Cardiac ventricle fibroblast (primary cell): ENCODE data around the genes GPRIN1 and DBN1.

DNA sequence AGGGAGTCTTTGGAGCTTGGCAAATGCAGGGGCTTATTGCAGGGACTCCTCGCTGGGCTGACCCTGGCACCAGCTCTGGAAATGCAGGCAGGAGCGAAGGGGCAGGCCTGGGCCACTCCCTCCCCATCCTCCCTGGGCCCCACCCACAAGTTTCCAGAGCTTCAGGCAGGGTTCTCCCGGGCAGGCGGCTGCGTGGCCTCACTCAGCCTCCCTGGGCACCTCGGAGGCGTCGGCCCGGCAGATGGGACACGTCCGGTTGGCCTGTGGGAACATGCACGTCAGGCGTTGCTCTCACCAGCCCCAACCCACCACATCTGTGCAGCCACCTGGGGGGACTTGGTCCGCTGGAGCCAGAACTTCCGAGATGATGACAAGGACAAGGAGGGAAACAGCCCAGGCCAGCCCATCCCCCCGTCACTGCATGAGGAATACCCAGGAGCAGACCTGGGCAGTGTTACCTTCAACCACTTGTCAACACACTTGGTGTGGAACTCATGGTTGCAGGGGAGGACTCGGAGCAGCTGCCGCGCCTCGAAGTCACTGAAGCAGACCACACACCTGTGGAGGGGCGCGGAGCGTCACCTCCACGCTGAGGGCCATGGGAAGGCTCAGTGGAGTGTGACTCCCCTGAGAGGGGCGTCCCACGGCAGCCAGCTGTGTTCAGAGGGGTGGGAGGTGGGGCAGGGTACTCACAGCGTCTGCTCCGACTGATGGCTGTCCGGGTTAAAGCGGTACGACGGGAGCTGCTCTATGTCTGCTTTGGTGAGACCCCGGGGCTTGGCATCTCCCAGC lies 8.2 kb downstream of the RNF44 start:
- RAMPAGE, long total RNA = no peak

DNA sequence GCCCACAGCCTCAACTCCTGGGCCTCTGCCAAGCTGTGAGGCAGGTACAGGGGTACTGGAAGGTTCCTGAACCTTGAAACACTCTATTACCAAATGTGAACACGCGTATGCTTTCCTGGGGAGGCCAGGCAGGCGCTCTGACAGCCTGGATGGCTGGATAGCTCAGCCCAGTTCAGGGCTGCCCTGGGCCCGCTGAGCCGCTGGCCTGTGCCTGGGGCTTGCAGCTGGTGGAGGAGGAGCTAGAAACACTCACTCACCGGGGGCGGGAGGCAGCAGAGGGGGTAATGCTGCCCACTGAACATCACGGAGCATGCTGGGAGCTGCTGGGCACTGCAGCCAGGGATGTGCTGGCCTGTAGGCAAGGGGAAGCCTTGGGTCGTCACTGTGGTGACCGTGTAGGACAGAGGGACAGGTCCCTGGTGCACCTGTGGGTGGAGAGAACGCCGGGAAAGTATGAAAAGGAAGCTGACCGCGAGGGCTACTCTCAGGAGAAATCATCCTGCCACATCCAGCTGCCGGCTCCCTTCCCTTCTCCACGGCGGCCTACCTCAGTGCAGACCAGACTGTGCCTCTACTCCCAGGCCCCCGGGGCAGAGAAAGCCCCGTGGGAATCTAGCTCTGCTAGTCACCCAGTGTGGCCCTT lies 5.9 kb downstream of the RNF44 start:
- RAMPAGE, long total RNA = no peak

- RAMPAGE, long total RNA = no peak
Measured at GRCh38 chr5:176537674-176538017, 444 bp upstream of the RNF44 start.

- RAMPAGE, long total RNA = no peak
Measured at GRCh38 chr5:176538018-176538301, 758 bp upstream of the RNF44 start.

DNA sequence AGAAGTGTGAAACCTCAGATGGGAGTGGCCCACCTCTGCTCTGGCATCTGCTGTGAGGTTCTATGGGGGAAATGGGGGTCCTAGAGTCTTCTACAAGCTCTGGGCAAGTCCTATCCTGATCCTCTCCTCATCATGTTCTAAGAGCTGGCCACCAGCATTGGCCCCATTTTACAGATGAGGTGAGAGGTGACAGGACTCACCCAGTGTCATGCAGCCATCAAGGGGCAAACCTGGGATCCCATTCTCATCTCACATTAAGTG lies 3.9 kb upstream of the RNF44 start:
- RAMPAGE, long total RNA = no peak

DNA sequence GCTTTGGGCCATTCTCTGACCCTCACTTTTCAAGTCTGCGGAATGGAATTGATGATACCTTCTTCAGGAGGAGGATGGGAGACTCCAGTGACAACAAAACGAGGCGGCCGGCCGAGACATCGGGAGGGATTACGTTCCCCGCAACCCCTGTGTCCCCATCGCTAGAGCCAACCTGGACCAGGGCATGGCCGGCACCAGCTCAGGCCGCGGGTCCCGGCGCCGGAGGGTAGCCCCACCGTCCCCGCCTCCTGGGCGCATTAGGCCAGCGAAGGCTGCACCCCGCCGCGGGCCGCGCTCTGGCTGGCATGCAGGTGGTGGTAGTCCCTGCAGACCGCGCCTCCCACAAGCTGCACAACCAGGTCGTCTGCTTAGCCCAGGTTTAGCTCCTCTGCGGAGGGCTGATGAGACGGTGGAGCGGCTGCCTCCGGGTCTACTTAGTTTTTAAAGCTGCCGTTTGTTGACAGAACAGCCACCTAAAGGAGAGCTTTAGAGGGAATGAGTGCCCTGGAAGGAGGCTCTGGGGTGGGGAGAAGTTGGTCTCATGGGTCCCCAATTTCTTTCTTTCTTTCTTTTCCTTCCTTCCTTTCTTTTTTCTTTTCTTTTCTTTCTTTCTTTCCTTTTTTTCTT lies 5.3 kb upstream of the CDHR2 start:
- RAMPAGE, long total RNA = no peak

DNA sequence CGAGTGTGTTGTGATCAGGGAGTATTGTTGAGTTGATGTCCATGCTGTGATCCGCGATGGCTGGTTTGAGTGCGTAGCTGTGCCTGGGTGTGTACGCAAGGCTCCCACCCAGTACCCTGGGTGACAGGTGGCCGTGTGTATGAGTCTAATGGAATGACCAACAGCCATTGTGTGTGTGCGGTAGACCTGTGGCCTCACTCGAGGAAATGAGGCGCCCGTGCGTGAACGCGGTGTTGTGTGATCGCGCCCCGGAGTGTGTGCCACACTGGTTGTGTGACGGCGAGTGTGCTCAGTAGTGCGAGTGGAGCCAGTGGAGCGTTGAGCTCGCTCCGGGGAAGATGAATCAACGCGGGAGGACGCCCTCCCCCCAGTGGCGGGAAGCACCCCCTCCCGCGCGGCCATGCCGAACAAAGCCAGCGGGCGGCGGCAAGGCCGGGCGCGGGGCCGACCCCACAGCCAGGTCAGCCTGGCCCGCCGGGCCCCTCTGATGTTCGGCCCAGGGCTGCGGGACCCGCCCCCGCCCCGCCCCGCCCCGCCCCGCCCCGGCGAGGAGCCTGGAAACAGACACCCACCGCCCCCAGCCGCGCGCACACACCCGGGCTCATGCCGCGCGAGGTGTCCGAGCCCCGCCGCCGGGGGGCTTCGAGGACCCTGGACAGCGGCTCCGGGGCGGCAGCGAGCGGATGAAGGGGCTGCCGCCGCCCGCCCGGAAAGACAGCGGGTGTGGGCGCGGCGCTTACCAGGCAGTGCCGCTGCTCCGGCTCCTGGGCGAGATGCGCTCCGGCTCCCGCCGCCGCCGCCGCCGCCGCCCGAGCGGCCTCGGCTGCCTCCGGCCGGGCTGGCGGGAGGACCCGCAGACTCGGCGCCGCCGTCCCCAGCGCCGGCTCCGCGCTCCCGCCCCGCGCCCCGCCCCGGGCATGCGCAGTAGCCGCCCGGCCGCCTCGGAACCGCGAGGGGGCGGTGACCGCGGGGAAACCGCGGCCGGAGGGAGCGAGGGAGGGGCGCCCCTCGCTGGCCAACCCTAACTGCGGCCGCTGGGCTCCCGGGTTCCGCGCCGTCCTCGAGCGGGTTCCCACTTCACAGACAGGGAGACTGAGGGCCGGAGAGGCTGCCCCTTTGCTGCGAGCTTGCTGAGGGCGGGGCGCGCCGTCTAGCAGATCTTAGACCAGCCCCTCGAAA lies at the start of gene GPRIN1:
Gene GPRIN1 (minus strand): TSS at position 898 of the 1,179 bp plus-strand sequence.
- RAMPAGE, long total RNA = no peak

DNA sequence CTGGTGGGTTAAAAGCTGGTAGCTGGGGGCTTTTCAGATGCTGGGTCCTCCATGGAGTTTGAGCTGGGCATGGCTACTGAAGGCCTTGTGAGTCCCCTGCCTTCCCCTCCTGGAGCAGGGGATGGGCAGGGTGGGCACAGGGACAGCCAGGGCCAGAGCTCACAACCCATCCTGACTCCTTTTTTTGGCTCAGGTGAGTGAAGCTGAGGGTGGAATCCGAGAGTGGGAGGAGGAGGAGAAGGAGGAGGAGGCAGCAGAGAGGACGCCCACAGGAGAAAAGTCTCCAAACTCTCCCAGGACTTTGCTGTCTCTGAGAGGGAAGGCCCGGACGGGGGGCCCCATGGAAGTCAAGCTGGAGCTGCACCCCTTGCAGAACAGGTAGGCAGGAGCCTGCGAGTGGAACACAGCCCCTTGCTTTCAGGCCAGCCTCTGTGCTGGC lies 4.4 kb upstream of the TSPAN17 start:
- RAMPAGE, long total RNA = no peak

- RAMPAGE, long total RNA = no peak
Measured at GRCh38 chr5:176817485-176817847, 7.1 kb downstream of the UNC5A start.

- RAMPAGE, long total RNA = no peak
Measured at GRCh38 chr5:176862062-176862968, 36.8 kb downstream of the HK3 start.

- RAMPAGE, long total RNA = no peak
Measured at GRCh38 chr5:177005498-177006187, 936 bp downstream of the UIMC1 start.

DNA sequence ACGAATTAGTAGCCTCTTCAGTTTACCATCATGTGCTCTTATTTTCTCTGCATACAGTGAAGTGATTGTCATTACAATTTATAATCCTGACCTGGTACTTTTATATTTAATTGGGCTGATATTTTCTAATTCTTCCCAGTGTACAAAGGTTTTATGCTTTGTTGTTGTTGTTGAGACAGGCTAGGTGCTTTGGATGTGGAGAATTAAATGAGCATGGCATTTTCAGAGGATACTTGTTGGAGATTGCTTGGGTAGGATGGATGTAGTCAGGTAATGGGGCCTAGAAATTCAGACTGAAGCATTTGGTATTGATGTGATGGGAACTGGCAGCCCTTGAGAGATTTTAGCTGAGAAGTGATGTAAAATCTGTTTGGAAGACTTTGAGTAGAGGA lies 6.5 kb downstream of the NSD1 start:
- RAMPAGE, long total RNA = no peak

DNA sequence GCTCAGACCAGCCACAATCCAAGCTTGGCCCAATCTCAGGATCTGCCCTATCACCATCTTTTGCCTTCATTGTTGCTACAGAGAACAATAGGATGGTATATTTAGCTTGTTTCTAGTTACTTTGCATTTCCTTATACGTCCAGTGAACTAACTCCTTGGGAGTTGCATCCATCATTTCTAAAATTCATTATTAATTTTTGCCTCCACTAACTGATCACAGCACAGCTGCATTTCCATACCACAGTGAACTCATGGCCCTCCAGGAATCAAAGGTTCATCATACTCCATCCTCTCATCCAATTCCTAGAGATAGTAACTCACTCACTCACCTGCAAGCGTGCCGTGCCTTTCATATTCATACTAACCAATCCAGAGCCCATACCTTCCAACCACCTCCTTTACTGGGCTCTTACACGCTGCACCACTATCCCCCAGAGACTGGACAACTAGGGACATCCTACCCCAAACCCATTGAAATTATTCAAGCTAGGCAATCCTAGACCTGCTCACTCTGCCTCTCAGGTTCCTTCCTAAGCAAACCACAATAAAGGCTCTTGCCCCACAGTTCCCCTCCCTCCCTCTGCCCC lies 7.9 kb upstream of the MXD3 start:
- RAMPAGE, long total RNA = no peak

DNA sequence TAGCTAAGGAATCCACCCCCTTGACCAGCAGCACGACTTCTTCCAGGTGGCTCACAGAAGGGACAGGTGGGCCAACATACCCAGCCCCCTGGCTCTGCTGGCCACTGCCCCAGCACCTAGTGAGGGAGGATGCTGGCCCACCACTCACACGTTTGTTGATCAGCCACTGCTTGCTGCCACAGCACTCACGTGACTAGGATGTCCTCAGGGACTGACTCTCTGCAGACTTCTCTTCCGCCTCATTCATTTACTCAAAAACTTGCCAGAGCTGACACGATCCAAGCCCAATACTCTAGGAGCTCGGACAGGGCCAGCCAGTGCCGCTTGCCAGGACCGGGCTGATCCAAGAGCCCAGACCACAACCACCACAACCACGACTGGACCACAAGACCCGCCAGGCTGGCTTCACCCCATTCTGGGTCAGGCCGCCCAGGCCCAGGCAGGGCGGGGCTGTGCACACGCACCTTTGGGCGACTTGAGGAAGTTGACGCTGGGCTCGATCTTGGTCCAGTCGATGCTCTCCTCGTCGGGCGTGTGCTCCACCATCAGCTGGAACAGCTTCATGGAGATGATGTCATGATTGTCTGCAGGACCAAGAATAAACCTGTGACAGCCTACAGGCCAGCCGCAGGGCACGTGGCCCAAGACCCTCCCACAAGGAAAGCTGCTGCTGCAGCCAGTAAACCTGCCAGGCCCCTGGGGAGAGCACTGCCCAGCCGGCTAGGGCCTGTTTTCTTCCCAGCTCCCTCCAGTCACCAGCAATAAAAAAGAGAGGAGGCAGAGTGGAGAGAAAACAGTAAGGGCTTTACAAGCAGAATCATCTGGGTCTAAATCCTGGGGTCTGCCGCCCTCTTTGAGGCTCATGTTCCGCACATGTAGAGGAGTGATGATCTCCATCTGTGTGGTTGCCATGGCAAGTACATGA lies 17.4 kb downstream of the LMAN2 start:
- RAMPAGE, long total RNA = no peak

DNA sequence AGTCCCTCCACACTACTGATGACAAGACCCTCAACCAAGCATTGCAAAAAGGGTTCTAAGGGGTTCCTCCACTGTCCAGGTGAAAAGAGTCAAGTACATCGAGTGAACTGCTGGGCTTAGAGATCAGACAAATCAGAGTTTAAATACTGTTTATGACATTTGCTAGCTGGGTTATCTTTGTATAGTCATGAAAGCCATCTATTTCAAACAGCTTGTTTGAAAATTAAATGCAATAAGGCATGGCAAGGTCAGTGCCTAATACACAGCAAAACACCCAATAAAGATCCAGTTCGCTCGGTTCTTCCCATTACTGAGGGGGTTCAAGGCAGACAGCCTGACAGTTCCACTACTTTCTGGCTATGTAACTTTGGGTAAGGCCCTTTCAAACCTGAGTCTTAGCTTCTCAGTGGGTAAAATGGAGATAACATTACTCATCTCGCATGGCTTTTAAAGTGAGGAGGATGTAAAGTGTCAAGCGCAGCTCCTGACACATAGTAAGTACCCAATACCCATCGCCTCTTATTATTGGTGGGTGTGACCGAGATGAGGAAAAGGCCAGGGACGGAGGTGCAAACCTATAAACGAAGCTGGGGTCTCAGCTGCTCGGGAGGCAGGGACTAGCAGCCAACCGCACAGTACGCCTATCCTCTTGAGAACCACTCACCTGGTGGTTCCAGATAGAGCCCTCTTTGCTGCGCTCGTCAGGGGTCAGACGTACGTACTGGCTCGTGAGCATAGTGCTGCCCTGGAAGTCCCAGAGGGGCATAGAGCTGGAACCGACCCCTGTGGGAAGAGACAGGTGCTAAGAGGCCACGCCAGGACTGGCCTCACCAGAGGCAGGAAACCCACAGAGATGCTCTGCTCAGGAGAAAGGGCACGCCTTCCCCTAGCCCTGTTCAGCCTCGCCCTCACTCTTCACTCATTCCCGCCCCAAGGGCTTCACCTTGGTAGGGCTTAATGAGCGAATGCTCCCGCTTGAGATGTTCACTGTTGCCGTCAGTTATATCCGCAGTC lies 652 bp downstream of the LMAN2 start:
- RAMPAGE, long total RNA = no peak

DNA sequence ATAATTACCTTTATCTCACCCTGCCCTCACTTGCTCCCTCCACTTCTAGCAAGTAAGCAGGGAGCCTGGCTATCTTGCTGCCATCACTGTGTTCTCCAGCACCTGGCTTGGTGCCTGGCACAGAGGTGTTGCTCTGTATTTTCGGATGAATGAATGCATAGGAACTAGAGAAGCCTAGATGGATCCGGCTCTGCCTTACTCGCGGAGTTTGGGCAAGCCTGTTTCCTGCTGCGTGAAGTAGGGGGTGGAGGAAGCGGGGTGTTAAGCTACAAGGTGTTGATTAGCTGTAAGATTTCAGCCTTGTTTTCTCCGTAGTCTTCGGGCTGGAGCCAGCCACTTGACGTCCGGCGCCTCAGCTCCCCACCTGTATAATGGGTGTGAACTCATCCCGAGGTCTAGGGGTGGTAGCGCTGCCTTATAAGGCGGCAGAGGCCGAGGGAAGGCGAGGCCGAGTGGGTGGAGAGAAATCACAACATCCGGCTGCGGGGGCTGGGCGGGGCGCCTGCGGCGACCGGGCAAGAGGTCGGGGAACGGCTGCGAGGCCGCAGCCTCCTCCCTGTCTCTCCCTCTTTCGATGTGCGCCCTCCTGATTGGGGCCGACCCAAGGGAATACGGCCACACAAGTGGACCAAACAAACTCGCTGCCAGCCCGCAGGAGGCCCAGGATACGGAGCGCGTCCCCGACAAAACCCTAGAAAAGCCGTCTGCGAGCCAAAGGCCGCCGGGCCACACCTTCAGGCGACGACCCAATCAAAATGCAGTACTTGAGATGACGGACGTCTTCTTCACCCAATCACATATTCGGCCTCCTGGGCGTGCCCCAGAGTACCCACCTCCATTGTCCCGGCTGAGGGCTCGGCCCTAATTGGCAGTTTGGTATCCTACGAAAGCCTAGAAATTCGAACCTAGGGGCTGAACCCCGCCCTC lies 668 bp upstream of the GRK6 start:
- RAMPAGE, long total RNA = no peak

DNA sequence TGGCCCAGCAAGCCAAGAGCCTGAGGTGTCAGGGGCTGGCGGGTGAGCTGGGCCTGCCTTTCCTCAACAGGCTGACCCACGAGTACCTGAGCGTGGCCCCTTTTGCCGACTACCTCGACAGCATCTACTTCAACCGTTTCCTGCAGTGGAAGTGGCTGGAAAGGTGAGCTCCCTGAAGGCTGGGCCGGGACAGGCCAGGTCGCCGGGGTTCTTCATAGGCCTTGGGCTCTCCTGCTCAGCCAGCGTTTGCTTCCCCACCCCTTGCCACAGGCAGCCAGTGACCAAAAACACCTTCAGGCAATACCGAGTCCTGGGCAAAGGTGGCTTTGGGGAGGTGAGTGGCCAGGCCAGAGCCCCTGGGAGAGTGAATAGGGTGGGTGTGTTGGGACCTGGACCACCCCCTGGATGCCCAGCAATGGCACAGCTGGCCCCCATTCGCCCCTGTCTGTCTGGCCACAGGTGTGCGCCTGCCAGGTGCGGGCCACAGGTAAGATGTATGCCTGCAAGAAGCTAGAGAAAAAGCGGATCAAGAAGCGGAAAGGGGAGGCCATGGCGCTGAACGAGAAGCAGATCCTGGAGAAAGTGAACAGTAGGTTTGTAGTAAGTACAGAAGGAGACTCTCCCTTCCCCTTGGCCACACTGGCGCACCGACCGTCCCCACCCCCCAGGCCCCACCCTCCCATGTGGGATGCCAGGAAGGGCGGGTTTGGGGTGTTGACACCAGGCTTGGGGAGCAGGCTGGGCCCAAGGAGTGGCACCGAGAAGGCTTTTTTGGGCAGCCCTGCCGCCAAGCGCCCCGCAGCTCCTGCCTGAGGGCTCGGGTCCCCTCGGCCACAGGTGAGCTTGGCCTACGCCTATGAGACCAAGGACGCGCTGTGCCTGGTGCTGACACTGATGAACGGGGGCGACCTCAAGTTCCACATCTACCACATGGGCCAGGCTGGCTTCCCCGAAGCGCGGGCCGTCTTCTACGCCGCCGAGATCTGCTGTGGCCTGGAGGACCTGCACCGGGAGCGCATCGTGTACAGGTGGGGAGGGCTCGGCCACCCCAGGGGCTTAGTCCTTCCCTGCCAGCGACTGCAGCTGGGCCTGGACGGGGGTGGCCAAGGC lies 7.0 kb downstream of the GRK6 start:
- RAMPAGE, long total RNA = no peak

DNA sequence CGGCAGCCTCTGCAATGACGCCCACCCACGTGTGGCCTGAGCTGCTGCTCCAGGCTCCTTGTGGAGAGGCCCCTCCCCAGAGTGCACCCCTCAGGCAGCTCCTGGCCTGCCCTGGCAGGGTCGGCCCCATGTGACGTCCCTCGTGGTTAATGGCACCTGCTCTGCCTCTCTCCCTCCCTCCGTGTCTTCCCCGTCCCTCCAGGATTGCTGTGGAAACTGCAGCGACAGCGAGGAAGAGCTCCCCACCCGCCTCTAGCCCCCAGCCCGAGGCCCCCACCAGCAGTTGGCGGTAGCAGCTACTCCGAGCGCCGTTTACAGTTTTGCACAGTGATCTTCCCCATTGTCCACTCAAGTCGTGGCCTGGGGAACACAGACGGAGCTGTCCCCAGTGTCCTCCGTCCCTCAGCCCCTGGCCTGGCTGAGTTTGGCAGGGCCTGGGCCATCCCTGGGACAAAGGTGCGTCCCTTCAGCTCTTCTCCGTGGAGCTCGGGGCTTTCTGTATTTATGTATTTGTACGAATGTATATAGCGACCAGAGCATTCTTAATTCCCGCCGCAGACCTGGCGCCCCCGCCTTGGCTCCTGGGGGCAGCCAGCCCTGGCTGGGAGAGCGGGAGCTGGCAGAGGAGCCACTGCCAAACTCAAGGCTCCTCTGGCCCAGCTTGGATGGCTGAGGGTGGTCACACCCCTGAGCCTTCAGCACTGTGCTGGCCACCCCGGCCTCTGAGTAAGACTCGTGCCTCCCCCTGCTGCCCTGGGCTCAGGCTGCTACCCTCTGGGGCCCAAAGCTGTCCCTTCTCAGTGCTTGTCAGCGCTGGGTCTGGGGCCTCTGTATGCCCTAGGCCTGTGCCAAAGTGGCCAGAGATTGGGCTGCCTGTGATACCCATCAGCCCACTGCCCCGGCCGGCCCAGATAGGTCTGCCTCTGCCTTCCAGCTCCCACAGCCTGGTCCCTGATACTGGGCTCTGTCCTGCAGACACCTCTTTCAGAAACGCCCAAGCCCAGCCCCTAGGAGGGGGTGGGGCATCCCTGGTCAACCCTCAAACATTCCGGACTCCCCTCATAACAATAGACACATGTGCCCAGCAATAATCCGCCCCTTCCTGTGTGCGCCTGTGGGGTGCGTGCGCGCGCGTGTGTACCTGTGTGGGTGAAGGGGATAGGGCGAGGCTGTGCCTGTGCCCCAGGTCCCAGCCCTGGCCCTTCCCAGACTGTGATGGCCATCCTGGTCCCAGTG lies 4.7 kb upstream of the PRR7 start:
- RAMPAGE, long total RNA = no peak

DNA sequence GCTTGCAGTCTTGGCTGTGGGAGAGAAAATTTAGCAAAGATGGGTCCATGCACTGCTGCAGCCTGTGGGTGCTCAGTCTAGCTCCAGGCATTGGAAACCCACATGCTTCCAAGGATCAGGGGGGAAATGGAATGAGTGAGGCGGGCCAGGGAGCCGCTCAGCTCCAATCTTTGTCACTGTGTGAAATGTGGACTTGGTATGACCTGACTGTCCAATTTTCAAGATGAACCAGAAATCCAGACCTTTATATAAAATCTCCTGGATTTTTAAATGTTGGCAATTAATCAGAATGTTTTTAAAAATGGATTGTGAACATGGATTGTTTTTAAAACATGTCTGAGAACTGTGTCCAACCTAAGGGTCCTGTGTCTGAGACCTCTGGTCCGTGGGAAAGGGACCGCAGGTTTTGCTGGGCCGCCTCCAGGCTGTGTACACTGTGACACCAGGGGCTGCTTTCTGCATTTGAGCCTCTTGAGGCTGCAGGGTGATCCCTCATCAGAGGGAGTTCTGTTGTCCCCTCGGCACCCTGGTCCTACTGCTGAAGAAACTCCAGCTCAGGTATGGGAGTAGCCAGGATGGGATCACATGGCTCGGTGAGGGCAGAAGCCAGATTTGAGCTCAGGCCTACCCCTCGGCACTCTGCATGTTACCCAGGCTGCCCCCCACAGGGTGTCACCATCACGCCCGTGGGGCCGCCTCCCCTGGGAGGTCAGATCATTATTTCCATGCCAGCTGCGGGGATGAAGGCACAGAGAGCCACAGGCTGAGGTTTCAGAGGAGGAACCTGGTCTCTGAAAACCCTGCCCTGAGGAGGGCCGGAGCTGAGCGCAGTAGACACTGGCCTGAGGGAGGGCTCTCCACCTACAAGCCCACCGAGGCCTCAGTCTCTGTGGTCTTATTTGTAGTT lies 2.5 kb downstream of the PRR7 start:
- RAMPAGE, long total RNA = no peak

GRCh38 chr5:177473384-177474134 lies at the start of gene DBN1:
Gene DBN1, minus strand, starts transcription at chr5:177473634.
- RAMPAGE, long total RNA = start-site peak on the minus strand at chr5:177473546-177473624, 219 and 118 reads in 2 replicates